Tongue (tissue), 2 donors: ENCODE results near the genes ZCCHC24 and EIF5AL1.

GRCh38 chr10:78944790-78945379 is 123.9 kb upstream of the ZMIZ1 start:
- RAMPAGE, long total RNA, result no peak

- RAMPAGE, long total RNA, result no peak
Measured at GRCh38 chr10:78960417-78960887, 108.3 kb upstream of the ZMIZ1 start.

GRCh38 chr10:78964826-78965775 is 103.7 kb upstream of the ZMIZ1 start:
- RAMPAGE, long total RNA, result no peak

DNA sequence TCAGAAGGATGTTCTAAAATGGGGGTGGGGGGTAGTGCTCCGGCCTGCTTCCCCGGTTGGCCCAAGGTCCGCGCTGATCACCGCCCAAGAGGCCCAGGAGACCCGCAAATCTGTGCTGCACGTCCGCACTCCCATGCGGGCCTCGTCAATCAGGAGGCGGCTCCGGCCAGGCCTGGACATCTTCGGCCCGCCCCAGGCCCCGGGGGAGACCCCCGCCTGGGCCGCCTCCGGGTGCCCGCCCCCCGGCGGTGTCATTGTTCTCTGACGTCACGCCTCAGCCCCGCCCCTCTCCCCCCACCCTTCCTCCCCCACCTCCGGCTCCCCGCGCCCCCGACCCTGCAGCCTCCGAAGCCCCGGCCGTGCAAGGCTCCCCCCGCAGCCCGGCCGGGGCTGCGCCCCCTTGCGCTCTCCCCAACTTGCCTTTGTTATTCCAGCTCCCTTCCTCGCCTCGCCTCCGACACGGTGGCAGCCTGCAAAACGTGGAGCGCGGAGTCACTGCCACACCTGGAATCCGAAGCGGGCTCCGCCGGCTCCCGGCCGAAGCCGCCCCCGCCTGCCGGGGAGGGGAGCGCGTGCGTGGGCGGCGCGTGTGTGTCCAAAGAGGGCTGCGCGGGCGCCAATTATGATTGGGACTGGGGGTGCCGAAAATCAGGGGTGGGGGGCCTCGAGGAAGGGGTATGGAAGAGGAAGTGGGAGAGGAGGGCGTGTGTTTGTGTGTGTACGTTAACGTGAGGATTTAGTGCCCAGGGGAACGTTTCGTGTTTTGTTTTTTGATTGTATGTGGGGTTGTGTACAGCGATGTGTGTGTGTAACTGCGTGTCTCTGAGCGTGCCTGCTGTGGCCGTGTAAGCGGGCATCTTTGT is 1.6 kb upstream of the ZMIZ1 start:
- RAMPAGE, long total RNA, result no peak

DNA sequence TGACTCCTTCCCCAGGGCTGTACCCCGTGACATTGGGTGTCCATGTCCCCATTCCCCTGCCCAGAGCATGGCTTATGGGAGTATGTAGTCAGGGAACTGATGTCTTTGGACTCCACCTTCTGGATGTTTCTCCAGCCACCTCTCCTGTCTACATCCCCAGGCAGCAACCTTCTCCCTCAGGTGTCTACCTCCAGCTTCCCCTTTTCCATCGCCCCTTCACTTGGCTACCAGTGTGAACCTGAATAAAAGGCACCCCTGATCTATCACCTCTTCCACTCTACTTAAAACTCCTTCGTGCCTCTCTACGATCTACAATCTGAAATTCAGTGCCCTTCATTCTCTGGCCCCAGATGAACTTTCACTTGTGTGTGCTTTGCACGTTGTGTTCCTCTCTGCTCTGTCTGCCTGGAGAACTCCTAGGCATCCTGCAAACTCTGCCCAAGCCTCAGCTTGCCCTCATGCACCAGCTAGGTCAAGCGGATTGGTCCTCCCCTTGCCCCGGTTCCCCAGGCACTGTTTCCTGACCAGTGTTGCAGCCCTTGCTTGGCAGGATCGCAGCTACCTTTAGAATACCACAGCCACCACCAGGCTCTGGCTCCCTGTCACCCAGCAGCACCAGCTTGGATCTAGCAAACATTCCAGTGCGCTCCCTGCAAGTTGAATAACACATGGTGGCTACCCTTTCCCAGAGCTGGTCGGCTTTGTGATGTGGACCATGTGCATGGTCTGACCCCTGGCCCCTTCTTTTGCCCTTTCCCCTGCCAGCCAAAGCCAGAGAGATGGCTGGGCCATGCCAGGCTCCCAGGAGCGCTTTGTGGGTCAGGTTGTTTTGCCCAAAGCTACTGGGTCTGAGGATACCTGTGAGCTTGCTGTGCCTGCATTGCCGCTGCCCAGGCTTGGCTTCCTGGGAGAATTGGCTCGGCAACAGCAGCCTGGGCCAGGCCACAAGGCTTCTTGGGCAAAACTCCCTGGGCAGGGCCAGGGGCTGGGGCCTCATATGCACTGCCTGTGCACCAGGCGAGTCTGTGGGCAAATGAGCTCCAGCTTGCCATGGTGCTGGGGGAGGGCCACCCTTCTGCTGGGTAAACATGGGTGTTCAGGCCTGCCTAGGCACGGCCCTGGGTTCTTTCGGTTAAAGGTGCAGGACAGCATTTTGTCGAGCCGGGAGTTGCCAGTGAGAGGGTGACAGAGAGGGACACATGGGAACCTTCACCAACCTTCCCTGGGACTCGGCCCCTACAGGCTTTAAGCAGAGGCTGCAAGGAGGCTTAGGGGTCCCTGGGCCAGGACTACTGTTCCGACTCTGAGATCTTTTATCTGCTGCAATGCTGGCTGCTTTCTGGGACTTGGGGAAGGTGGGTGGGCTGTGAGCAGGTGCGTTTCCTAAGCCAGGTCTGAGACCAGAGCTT is 19.1 kb downstream of the ZMIZ1 start:
- RAMPAGE, long total RNA, result no peak

DNA sequence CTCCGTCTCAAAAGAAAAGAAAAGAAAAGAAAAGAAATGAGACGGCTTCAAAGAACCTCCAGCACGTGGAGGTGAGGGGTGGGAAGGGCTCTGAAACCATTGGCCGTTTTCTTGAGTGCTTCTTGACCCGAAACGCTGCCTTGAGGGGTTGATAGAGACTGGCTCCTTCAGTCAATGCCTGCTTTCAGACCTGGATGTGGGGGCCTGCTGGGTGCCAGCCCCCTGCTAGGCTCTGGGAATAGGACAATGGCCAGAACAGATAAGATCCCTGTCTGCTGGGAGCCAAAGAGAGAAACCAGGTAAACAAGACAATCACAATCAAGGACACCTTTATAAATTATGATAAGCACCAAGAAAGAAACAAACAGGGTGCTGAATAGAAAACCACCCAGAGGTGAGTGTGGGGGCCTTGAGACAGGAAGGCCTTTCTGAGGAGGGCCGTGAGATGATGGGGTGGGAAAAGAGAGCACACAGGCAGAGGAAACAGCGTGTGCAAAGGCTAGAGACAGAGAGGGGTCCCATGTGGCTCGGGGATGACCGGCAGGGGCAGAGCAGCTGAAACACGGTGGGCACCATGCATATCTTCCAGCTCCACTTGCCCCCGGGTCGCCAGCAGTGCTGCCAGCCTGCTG is 27.9 kb downstream of the ZMIZ1 start:
- RAMPAGE, long total RNA, result no peak

GRCh38 chr10:79111482-79112220 is 42.9 kb downstream of the ZMIZ1 start:
- RAMPAGE, long total RNA, result no peak

- RAMPAGE, long total RNA, result no peak
Measured at GRCh38 chr10:79112340-79112804, 43.6 kb downstream of the ZMIZ1 start.

- RAMPAGE, long total RNA, result no peak
Measured at GRCh38 chr10:79112805-79113991, 44.4 kb downstream of the ZMIZ1 start.

DNA sequence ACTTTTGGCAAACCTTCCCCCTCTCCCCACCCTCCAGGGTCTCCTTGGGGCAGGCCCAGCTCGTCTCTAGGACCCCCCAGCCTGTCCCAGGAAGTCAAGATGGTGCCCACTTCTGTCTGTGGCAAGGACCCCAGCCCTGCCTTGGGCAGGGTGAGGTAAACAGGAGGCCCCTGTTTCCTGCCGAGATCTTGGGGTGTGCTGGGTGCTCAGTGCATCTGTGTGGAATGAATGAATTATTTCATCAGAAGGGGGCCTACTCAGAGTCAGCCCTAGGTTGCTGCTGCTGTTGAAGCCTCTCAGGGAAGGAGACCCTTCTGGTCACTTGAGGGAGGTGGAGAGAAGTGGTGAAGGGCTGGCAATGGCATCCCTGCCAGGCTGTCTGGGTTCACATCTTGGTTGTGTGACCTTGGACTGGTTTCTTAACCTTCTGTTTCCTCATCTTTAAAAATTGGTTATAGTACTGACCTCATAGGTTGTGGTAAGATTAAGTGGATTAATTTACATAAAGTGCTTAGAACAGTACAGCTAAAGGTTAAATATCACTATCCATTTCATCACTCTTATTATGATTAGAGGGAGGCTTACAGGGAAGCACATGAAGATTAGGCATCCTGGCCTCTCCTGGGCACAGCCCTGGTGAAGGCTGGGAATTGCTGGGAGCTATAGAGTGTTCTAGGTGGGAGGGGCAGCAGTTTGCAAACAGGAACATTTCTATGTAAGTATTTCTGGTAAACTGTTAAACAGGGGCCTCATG is 67.7 kb downstream of the ZMIZ1 start:
- RAMPAGE, long total RNA, result no peak

DNA sequence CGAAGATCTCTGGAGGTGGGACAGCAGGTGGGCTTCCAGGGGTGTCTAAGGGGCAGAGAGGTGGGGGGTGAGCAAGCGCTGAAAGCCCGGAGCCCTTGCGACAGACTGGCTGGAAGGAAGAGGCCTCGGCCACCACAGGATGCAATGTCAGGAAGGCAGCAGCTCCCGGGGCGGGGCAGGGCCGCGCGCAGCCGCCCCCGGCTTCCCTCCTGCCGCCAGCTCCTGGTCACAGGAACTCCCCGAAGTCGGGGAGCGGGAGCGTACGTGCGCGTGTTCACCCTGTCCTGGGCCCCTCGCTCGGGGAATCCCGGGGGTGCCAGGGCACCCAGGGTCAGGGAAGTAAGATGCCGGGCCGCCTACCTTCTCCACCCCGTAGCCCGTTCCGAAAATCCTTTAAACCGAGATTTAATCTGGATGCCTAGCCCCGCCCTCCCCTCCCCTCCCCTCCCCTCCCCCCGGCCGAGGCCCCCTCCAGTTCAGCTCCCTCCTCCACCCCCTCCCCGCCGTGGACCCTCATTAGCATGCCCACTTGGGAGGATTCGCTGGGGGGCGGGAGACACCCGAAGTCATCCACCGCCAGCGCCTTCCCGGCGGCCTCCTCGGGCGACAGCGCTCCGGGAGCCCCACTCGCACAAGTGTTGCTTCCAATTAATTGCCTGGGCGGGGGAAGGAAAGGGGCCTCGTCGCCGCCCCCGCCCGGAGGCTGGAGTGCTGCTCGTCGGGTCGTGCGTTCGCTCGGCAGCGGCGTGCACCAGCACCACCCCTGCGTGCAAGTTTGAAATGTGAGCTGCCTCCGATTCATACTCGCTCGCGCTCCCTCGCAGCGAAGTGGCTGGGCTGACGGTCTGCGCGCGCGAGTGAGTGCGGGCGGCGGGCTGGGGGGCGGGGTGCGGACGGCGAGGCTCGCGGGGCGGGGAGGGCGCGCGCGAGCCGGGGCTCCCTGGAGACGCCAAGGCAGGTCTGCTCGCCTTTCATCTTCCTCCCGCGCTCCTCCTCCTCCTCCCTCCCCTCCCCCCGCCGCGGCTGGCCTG is 104.8 kb upstream of the PPIF start:
- RAMPAGE, long total RNA, result no peak

DNA sequence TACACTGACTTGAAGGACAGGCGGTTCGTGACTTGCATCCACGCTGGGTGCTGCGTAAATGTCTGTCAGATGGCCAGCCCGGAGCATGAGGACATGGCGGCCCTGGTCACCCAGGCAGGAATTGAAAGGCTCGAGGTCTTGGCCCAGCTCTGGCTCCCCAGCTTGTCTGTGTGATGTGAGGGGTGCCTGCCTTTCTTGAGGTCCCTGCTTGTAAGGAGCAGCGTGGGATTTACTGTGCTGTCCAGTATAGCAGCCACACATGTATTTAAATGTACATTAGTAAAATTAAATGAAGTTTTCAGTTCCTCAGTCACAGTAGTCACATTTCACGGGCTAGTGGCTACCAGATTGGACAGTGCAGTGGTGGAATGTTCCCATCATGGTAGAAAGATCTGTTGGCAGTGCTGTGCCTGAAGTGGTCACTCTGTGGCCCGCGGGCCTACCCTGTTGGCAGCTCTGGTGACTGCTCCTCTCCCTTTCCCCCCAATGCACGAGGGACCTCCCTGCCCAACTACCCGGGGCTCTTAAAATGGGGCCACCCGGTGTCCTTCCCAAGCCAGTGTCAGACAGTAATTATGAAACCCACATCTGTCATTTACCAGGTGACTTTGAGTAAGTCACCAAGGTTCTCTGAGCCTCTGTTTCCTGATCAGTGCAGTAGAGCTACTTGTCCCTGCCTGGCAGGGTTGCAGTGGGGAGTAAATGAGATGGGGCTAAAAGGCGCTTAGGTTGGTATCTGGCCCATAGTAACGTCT is 97.8 kb upstream of the PPIF start:
- RAMPAGE, long total RNA, result no peak

DNA sequence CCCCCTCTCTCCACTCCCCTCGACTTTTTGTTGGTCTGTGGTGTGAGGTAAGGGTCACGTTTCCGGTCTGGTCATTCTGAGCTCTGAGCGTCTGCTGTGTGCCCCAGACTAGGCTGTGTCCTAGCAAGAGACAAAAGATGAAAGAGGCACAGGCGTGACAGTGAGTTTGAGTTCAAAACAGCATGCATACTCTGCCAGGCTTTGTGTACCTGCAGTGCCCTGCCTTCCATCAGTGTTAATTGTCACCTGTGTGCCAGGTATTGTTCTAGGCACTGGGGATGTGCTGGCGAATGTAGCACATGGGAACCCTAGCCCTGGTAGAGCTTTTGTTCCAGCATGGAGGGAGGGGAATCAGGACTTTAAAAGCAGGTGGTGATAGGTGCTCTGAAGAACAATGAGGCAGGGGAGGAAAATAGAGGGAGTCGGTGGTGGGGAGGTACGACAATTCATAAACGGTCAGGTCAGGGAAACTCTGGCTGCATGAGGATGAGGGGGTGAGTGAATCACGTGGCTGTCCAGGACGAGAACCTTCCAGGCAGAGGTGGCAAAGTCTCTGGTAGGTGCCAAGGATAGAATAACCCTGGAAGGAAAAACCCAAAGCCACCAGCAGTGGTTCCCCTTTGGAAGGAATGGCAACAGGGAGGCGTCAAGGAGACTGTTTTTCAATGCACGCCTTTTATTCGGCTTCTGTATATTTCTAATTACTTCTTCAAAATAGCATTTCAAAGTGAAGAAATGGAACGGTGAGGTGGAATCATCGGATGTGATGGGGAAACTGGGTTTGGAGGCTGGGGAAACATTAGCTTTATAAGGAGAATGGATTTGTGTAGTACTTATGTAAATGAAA is 87.1 kb upstream of the PPIF start:
- RAMPAGE, long total RNA, result no peak

GRCh38 chr10:79274069-79275365 is 72.8 kb upstream of the PPIF start:
- RAMPAGE, long total RNA, result no peak

GRCh38 chr10:79303429-79304393 is 43.6 kb upstream of the PPIF start:
- RAMPAGE, long total RNA, result no peak

- RAMPAGE, long total RNA, result no peak
Measured at GRCh38 chr10:79316571-79317473, 30.4 kb upstream of the PPIF start.

GRCh38 chr10:79394215-79395116 is 47.2 kb downstream of the PPIF start:
- RAMPAGE, long total RNA, result no peak

GRCh38 chr10:79445476-79445907 is at the start of gene ZCCHC24:
Gene ZCCHC24, minus strand, starts transcription at chr10:79445624.
- RAMPAGE, long total RNA, result no peak

- RAMPAGE, long total RNA, result no peak
Measured at GRCh38 chr10:79445908-79446069, 365 bp upstream of the ZCCHC24 start.

DNA sequence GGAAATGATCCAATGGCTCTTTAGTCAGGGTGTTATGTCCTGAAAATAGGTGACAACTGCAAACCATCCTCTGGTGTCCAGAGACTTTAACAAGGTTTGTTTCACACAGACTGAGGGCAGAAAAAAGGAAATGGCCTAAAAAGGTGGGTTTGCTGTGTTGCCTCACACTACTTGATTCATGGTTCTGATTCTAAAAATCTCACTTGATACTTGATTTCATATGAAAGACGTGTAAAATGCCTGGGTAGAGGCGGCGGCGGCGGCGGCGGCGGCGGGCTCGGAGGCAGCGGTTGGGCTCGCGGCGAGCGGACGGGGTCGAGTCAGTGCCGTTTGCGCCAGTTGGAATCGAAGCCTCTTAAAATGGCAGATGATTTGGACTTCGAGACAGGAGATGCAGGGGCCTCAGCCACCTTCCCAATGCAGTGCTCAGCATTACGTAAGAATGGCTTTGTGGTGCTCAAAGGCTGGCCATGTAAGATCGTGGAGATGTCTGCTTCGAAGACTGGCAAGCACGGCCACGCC is at the start of gene EIF5AL1:
Gene EIF5AL1, plus strand, starts transcription at position 244 of the 522 bp plus-strand sequence.
- RAMPAGE, long total RNA, result no peak